Measurements from ENCODE around the gene EPB41L3.

GRCh38 chr18:3016539-3017006 is 3.6 kb upstream of the LPIN2 start:
- PRO-cap, 7 experiments = peak in 1 of 7 experiments; most common plus-strand start chr18:3016824 (in 1)

DNA sequence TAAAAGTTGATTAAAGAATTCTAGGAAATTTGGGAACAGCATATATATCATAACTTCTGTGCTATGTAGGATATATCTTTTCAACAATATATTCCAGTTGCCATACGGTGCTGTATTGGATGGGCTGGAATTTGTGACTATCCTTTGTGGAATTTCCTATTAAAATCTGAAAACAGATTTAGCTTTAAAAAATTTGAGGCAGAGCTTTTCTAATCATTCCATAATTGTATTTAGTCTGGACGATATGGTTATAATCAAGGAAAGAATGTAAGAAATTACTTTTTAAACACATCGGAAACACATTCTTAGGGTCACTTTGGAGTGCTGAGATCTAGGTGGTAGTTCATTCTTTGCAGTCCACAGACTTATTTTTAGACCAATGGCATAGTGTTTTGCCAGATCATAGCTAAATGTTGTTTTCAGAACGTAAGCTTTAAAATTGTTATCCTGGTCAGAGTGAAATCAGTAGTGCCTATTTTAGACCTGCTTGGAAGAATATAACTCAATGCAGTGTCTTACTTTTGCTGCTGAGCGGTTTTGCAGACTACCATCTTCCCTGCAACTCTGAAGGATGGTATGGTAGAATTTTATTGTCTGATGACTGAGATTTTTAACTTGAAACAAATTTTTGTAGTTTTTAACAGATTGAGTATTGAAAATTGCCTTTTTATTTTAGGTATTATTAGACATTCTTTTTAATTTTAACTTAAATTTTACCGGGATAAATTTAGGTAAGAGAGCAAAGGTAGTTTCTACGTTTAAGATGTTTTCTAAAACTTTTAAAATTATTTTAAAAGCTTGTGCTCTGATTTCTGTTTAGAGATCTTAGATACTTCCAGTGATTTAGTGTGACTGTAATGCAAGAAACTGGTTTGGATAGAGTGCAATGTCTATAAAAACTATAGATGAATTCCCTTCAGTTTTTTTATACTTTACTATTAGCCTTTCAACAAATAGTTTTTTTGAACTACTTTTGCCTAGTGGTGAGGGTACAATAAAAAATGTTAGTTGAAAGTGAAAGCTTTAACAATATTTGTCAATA is 4.5 kb downstream of the MYL12A start:
- PRO-cap, 7 experiments = no peak in any of the 7 experiments

DNA sequence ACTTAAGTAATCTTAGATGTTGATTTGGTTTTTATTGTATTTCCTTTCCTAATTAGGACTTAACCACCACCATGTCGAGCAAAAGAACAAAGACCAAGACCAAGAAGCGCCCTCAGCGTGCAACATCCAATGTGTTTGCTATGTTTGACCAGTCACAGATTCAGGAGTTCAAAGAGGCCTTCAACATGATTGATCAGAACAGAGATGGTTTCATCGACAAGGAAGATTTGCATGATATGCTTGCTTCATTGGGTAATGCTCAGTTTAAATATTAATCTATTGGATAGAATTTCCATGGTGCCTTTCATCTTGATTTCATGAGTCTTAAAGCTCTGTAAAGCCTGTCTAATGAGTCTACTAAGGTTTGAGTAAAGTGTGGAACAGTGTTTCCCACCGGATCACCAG is 5.6 kb downstream of the MYL12A start:
- PRO-cap, 7 experiments = no peak in any of the 7 experiments

DNA sequence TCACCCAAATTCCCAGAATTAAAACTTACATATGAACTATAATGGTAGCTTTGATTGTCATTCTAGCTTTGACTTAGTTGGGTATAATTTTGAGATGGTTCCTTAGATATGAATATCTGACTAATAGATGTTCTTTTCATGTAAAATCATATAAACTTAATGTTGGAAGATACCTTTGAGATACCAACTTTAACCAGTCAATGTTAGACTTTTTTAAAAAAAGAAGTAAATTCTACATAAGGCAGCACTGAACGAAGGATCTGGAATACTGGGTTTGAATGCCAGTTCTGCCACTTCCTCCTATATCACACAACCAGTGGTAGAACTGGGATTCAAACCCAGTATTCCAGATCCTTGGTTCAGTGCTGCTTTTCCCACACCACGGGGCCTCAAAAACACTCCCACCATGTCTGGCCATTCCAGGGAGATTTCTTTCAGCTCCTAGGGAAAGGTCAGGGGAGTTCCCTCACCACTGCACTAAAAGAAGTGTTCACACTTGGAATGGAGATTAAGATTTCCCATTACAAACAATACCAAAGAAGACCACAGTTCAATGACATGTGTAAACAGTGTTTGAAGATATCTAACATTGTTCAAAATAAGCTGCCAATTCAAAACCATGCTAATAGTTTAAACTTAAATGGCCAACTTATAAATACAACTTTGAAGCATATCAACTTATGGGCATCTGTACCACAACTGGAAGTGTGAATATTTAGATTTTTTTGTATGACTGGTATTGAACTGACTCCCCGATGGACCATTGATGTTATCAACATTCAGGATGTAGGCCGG is 14.2 kb downstream of the MYL12B start:
- PRO-cap, 7 experiments = no peak in any of the 7 experiments

GRCh38 chr18:3440432-3440633 is 9.6 kb upstream of the TGIF1 start:
- PRO-cap, 7 experiments = no peak in any of the 7 experiments

GRCh38 chr18:3446566-3447018 is 3.4 kb upstream of the TGIF1 start:
- PRO-cap, 7 experiments = no peak in any of the 7 experiments

DNA sequence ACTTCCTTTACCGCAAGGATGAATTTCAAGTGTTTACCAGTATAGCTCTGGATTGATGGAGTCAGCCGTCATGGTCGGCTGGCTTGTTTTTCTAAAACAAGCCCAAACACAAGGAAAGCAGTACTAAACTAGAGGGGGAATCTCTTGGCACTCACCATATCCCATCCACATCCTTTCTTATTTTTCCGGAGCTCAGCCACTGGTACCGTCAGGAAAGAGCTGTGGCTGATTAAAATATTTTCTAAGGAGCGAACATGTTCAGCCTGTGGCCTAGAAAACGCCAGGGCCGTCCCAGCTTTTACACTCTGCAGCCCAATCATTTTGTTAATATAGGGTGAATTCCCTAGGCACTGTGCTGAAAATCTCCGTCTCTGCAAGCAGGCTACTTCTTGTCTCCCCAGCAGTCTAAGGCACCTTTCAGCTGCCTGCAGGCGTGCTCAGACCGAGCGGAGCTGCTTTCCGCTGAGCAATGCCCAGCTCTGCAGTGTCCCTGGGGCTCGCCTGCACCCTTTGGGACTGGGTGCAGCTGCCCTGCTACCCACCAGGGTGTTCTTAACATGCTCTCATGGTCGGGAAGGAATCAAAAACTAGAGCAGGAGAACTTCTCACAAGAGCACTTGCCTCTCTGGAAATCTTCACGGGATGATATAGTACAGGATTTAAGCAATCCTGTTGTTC is 59.2 kb downstream of the TGIF1 start:
- PRO-cap, 7 experiments = no peak in any of the 7 experiments

- PRO-cap, 7 experiments = no peak in any of the 7 experiments
Measured at GRCh38 chr18:3660737-3661713, 211.1 kb downstream of the TGIF1 start.

- PRO-cap, 7 experiments = no peak in any of the 7 experiments
Measured at GRCh38 chr18:3675997-3676518, 226.1 kb downstream of the TGIF1 start.

DNA sequence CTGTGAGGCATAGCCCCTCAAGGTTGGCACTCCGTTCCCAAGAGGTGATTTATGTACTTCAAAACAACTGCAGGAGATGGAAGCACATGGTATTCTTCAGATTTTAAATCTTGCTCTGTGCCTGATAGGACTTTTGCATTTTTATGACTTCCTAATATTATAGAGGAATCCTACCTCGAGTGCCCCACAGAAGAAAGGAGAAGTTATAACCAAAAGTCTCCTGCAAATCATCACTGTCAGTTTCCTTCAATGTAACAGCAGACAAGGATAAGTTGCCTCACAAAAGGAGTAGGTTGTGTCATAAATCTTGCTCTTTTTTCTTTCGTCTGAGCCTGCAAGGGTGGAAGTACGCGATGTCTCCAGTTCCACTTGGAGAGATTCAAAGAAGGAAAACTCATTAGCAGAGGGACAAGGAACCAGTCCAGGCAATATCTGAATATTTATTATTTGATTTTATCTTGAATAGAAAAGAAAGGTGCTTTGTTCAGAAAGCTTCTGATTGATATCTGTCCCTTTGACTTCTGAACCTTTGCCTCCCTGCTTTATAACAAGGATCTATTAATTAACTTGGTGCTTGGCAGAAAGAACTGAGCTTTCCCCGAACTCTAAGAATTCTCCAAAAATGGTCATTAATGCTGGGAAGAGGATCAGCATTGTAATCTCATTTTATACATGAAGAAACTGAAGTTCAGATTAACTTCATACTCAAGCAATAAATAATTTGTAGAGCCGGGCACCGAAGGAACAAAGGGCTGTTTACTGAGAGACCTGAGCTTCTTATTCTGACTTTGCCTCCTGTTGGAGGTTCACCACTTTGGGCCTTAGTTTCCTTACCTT is 272.4 kb downstream of the TGIF1 start:
- PRO-cap, 7 experiments = no peak in any of the 7 experiments

GRCh38 chr18:5237653-5238241 is 40.7 kb upstream of the AKAIN1 start:
- PRO-cap, 7 experiments = peak in 7 of 7 experiments; most common plus-strand start chr18:5237850 (in 5); most common minus-strand start chr18:5237778 (in 7)

DNA sequence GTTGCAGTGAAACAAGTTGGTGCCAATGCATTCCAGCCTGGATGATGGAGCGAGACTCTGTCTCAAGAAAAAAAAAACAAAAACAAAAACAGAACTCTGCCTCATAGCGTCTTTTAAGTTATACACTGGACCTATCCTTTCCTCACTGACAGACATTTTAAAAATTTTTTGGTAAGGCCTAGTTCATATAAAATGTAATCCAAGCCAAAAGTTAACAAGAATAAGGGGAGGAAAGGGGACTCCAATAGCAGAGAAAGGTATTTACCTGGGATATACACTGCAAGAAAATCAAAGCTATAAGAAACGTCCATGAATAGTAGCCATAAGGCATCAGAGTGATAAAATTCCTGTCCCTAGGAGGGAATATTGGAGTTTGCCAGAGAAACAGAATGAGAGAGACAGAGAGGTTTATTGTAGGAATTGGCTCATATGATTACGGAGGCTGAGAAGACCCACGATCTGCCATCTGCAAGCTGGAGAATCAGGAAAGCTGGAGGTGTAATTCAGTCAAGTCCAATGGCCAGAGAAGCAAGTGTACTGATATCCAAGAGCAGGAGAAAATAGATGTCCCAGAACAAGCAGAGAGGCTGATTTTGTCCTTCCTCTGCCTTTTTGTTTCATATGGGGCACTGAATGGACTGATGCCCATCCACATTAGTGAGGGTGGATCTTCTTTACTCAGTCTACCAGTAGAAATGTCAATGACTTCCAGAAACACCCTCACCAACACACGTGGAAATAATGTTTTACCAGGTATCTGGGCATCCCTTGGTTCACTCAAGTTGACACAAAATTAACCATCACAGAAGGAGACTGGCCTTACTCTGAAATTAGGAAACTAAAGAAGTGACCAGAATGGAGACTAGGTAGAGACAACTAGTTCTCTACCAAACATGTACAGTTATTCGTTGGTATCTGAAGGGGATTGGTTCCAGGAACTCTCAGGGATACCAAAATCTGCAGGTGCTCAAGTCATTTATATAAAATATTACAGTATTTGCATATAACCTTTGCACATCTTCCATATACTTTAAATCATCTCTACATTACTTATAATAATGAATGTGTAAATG is 47.1 kb upstream of the AKAIN1 start:
- PRO-cap, 7 experiments = no peak in any of the 7 experiments

DNA sequence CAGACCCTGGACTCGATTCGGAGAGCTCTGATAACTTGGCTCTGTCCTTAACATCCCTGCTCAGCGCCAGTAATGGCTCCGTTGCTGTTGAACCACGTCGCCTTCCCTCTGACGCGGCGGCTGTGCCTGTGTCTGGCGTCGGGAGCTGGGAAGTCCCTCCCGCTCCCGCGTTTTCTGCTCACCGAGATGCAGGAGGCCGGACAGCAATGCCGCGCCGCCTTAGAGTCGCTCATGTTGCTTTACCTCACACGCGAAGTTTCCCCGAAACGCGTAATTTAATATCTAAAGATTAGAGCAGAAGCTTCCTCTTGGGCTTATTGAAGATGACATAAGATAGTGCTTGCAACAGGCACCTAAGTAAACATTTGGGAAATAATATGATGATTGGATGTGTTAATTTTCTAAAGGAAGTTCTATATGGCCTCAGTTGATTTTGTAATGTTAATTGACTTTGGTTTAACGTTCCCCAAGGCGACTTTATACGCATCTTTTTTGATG is 1.4 kb upstream of the ZBTB14 start:
- PRO-cap, 7 experiments = peak in 6 of 7 experiments; most common plus-strand start position 117 of the sequence (in 3); most common minus-strand start position 74 of the sequence (in 5)

DNA sequence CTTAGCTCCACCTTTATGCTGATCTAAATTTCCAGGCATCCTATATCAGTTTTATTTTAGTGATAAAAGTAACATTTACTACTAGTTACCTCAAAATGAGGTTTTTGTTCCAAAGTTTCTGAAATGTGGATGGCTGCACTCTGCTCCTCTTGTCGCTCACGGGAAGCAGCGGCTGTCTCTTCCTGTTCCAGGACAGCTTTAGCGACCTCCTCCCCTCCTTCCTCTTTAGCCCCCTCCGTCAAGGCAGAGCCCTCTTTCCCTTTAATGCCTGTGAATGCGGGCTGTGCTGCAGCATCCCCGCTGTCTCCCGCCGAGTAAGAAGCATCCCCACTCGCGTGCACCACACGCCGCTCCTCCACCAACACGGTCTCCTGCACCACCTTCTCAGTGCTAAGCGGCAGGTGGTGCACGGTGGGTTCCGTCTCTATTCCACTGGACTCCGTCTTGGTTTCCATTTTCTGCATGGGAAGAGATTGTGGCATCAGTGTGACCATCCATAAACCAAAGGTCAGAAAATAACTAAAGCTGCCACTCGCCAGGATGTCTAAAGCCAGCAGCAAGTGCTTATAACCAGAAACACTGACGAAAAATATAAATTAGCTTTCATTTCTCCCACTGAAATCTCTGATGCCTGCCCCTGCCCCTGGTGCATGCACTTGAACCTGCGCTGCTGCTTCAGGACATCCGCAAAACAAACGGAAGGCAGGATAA is 101.6 kb upstream of the ZBTB14 start:
- PRO-cap, 7 experiments = no peak in any of the 7 experiments

GRCh38 chr18:5456578-5457093 is 87.2 kb downstream of the EPB41L3 start:
- PRO-cap, 7 experiments = peak in 4 of 7 experiments; most common plus-strand start chr18:5456725 (in 4)

- PRO-cap, 7 experiments = no peak in any of the 7 experiments
Measured at GRCh38 chr18:5539365-5539881, 4.4 kb downstream of the EPB41L3 start.

DNA sequence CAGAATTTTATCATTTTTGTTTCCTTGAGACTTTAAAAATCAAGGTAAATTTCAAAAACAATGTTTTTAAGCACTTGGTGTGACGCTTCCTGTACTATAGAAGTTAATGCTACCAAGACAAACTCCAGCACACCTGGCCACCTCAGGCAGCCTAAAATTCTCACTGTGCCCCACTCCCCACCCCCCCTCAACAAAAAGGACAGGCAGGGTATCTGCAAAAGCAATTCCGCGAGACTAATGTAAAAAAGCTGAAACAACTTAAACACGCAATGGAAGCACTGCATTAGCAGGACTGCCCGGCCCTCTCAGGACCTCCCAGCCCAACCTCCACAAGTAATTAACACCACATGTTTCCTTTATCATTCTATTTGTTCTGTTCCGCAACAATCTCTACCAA is 1.5 kb downstream of the EPB41L3 start:
- PRO-cap, 7 experiments = no peak in any of the 7 experiments

GRCh38 chr18:5543821-5544575 is at the start of gene EPB41L3:
Gene EPB41L3 (minus strand): TSS chr18:5543997.
- PRO-cap, 7 experiments = peak in 2 of 7 experiments; most common plus-strand start chr18:5544206 (in 1); most common minus-strand start chr18:5543997 (in 2)

DNA sequence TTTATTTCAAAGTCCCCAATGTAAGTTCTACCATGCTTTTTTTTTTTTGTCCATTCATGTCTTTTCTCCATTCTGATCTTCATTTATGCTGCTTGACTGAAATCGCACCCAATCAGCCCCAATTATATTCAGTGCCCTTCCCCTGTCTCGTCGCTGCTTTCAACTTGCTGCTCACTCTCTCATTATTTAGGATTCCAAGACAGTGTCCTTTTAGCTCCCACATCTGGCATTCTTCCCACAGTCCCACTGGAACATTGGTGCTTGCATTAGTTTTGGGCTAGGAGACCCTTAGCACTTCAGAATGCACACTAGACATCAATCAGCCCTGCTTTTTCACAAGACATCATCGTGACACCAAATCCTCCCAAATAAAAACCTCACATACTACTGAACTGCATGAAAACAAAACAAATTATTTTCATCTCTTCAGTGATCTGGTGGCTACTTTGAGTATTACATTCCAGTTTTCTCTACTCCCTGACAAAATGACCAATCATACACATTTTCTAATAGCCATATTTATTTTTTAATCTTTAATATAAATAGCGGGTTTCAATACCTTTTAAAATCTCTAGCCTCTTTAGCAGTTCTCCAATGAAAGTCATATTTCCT is 82.2 kb upstream of the EPB41L3 start:
- PRO-cap, 7 experiments = no peak in any of the 7 experiments

DNA sequence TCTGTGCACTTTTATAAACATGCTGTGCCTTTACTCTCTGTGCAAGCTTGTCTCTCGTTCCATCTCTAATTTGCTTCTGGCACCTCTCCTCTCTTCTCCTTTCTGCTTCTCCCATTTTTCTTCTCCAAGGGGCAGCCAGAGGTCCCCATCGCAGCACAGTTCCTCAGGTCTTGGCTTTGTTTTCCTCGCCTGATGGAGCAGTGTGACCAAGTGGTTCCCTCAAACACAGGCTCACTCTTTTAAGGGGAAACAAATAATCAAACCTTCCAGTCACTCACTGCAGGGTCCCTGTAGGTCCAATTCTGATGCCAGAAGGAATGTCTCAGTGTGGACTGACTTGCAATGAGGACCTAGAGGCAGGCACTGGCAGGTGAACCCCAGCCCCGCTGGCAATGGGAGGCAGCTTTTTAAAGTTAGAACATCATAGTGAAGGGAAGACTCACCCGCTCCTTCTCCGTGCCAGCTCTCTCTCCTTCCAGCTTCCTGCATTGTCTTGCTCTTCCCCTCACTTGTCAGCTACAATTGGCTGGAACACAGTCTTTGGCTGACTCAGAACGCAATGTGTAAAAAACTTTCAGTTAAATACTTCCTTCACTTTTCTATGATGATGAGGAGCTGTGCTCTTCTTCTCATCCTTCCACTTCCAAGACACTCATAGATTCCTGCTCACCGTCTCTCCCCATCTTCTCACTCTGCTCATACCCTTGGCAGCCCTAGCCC is 117.7 kb upstream of the TMEM200C start:
- PRO-cap, 7 experiments = no peak in any of the 7 experiments

Data from T-cell (primary cell).